A549 (cell line): ENCODE measurements around a stretch of chr17.

- PRO-cap = no peak
CAGE:
- cytosol, long polyA plus RNA = no peak
- long polyA plus RNA = no peak
- nucleus, long polyA plus RNA = no peak
Measured at GRCh38 chr17:76003111-76003664, 2.5 kb downstream of the CDK3 start.

DNA sequence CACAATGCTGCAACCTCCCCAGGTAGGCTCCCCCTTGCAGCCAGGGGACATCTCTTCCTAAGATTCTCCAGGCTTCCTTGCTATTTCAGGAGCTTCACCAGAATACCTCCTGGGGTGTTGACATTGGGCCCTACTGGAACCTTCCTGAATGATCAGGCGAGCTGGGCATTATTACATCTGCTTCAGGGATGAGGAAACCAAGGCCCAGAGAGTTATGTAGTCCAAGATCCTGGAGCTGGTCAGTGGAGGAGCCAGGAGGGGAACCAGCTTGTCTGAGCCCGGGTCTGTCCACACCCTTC lies 9.8 kb downstream of the EVPL start:
- PRO-cap = no peak
CAGE:
- cytosol, long polyA plus RNA = no peak
- long polyA plus RNA = no peak
- nucleus, long polyA plus RNA = no peak

DNA sequence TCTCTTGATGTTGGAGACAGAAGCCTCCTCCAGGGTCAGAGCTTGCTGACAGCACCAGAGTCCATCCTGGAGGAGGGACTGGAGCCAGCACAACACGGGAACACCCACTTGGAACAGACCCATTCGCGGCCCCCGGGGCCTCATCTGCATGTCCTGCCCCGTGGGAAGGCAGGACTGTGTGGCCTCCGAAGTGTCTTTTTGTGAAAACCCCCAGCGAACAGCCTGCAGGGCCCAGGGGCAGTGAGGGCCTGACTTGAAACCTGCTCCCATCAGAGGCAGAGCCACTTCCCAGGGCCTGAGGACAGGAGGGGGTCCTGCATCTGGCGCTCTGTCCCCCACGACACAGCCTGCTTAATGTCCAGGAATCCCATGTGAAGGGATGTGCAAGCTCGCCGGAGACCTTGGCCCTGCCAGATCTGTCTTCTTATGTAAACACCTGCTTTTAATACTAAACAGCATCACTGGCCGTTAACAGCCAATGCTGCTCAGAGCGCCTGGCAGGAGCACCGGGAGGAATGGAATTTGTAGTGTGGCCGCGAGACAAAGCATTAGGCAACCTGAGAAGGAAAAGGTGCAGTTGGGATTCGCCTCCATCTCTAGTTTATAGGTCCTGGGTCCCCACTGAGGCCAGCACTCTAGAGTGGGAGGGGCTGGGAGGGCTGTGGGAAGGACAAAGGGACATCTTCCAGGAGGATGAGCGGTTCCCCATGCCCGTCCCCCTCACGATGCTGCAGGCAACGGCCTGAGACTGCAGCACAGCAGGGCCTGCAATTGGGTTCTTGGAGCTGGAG lies 9.5 kb upstream of the EVPL start:
- PRO-cap = no peak
CAGE:
- cytosol, long polyA plus RNA = no peak
- long polyA plus RNA = no peak
- nucleus, long polyA plus RNA = no peak

GRCh38 chr17:76039130-76039746 lies 12.1 kb upstream of the EVPL start:
- PRO-cap = no peak
CAGE:
- cytosol, long polyA plus RNA = no peak
- long polyA plus RNA = no peak
- nucleus, long polyA plus RNA = no peak

DNA sequence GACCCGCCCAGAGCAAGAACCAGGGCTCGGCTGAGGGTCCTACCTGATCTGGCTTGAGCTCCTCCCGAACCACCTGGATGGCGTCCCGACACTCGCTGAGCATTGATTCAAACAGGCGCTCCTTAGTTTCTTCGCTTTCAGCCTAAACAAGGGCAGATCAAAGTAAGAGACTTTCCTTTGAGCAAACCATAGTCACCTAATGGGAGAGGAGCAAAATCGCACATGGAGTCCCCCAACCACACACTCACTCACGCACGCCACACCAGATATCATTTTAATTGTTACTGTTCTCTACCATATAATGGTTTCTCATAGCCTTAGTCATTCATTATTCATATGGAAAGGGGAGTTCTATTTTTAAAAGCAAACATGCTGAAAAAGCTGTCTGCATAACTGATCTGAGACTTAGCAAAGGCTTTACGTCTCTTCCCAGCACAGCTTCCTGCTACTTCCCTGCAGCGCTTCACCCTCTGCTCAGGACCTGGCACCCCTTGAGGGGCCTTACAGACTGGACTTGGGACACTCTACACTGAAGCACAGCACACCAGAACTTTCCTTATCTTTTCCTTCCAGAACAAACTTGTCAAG lies 21.8 kb downstream of the SRP68 start:
- PRO-cap = no peak
CAGE:
- cytosol, long polyA plus RNA = no peak
- long polyA plus RNA = no peak
- nucleus, long polyA plus RNA = no peak

- PRO-cap = no peak
CAGE:
- cytosol, long polyA plus RNA = no peak
- long polyA plus RNA = no peak
- nucleus, long polyA plus RNA = no peak
Measured at GRCh38 chr17:76050973-76051460, 21.3 kb downstream of the SRP68 start.

DNA sequence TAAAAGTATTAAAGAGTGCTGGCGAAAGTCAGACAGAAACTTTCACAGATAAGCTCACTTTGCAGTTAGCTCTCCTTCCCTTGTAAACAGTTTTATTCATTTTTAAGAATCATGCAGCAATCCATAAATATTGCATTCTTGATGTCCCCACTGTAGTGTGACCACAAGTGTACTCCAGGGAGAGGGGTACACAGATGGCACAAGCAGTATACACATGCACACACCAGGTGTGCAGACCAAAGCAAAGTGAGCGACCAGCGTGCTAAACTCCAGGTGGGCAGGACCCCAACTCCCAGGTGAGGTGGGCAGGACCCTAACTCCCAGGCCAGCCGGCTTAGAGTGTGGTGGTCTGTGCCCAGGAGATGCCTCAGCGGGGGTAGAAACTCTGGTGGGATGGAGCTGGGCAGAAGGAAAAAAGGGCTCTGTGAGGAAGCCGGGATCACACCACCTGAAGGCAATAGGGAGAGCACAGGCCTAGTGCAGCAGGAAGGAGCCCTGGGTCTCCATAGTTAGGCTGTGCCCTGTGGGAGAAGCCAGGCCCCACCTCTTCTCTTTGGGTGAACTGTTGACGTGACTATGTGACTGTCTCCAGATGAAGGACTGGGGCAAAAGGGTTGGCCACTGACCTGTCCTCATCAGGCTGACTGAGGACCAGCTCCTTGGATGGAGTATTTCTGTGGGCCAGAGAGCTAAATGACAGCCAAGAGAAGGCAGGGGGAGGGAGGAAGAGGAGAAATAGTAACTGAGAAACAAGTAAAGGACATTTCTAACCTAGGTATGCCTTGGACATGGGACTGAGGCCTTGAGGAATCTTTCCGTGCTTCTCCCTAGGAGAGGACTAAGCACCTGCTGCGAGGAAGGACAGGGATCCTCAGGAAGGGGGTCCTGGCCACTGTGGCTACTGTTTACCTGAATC lies 1.6 kb upstream of the FOXJ1 start:
- PRO-cap = no peak
CAGE:
- cytosol, long polyA plus RNA = no peak
- long polyA plus RNA = no peak
- nucleus, long polyA plus RNA = no peak

- PRO-cap = no peak
CAGE:
- cytosol, long polyA plus RNA = no peak
- long polyA plus RNA = no peak
- nucleus, long polyA plus RNA = no peak
Measured at GRCh38 chr17:76163581-76164521, 22.8 kb upstream of the FOXJ1 start.

GRCh38 chr17:76193508-76193915 lies 46.8 kb downstream of the RNF157 start:
- PRO-cap = no peak
CAGE:
- cytosol, long polyA plus RNA = no peak
- long polyA plus RNA = no peak
- nucleus, long polyA plus RNA = no peak

DNA sequence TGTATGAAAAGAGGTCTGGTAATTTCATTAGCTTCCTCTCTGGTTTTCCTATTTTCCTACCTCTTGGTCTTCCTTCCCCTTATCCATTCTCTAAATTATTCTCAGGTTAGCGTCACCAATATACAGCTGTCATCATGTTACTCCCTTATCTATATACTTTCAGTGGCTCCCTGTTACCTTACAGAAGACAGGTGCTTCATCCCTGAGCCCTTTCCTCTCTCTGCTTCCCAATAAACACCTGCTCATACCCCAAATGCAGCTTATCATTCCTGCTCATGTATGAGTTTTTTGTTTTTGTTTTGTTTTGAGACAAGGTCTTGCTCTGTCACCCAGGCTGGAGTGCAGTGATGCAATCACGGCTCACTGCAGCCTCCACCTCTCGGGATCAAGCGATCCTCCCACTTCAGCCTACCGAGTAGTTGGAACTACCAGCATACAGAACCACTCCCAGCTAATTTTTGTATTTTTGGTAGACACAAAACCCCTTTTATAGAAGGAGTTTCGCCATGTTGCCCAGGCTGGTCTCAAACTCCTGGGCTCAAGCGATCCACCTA lies 7.7 kb upstream of the RNF157 start:
- PRO-cap = no peak
CAGE:
- cytosol, long polyA plus RNA = no peak
- long polyA plus RNA = no peak
- nucleus, long polyA plus RNA = no peak

GRCh38 chr17:76251878-76252737 lies 11.8 kb upstream of the RNF157 start:
- PRO-cap = no peak
CAGE:
- cytosol, long polyA plus RNA = no peak
- long polyA plus RNA = no peak
- nucleus, long polyA plus RNA = no peak

DNA sequence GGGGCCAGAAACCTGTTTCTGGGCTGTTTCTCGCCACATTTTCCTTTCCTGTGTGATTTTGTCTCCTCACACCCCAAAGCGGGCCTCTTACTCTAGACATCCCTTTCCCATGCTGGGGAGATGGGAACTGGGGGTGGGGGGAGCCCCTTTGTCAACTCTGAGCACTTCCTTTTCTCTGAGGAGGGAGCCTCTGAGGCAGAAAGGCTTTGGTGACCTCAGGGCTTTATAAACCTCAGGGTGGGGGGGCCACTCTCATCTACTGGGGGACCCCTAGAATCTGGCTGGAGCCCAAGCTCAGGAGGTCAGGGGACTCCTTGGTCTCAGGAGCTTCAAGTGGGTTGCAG lies 7.7 kb downstream of the UBALD2 start:
- PRO-cap = no peak
CAGE:
- cytosol, long polyA plus RNA = no peak
- long polyA plus RNA = no peak
- nucleus, long polyA plus RNA = no peak

DNA sequence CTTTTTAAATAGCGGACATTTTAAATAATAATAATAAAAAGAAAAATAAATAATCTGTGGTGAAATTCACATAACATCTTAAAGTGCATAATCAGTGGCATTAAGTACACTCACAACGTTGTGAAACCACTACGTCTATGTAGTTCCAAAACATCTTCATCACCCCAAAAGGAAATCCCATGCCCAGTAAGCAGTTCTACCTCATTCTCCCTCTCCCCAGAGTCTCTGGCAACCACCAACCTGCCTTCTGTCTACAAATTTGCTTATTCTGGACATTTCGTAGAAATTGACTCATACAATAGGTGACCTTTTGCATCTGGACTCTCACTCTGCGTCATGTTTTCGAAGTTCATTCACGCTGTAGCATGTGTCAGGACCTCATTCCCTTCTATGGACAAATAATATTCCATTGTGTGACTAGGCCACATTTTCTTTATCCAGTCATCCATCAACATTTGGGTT lies 12.3 kb upstream of the SPHK1 start:
- PRO-cap = no peak
CAGE:
- cytosol, long polyA plus RNA = no peak
- long polyA plus RNA = no peak
- nucleus, long polyA plus RNA = no peak

- PRO-cap = no peak
CAGE:
- cytosol, long polyA plus RNA = no peak
- long polyA plus RNA = no peak
- nucleus, long polyA plus RNA = no peak
Measured at GRCh38 chr17:76398730-76399169, 14.3 kb downstream of the SPHK1 start.

GRCh38 chr17:76474235-76474800 lies 6.9 kb downstream of the AANAT start:
- PRO-cap = no peak
CAGE:
- cytosol, long polyA plus RNA = no peak
- long polyA plus RNA = no peak
- nucleus, long polyA plus RNA = no peak

GRCh38 chr17:76487549-76488019 lies 13.6 kb downstream of the RHBDF2 start:
- PRO-cap = no peak
CAGE:
- cytosol, long polyA plus RNA = no peak
- long polyA plus RNA = no peak
- nucleus, long polyA plus RNA = no peak

- PRO-cap = no peak
CAGE:
- cytosol, long polyA plus RNA = no peak
- long polyA plus RNA = no peak
- nucleus, long polyA plus RNA = no peak
Measured at GRCh38 chr17:76522895-76523448, 14.5 kb downstream of the CYGB start.

GRCh38 chr17:76557318-76558060 lies 17.6 kb downstream of the PRCD start:
- PRO-cap = bidirectional peak, plus-strand start at chr17:76557769, minus-strand start at chr17:76557496
CAGE:
- cytosol, long polyA plus RNA = start-site peak on the plus strand at chr17:76557767-76557806, 918 and 527 reads in 2 replicates
- long polyA plus RNA = start-site peak on the plus strand at chr17:76557784-76557806, 216 and 168 reads in 2 replicates
- nucleus, long polyA plus RNA = start-site peak on the plus strand at chr17:76557766-76557803, 91 and 225 reads in 2 replicates

- PRO-cap = no peak
CAGE:
- cytosol, long polyA plus RNA = no peak
- long polyA plus RNA = no peak
- nucleus, long polyA plus RNA = no peak
Measured at GRCh38 chr17:76678036-76678857, 32.5 kb downstream of the MXRA7 start.

DNA sequence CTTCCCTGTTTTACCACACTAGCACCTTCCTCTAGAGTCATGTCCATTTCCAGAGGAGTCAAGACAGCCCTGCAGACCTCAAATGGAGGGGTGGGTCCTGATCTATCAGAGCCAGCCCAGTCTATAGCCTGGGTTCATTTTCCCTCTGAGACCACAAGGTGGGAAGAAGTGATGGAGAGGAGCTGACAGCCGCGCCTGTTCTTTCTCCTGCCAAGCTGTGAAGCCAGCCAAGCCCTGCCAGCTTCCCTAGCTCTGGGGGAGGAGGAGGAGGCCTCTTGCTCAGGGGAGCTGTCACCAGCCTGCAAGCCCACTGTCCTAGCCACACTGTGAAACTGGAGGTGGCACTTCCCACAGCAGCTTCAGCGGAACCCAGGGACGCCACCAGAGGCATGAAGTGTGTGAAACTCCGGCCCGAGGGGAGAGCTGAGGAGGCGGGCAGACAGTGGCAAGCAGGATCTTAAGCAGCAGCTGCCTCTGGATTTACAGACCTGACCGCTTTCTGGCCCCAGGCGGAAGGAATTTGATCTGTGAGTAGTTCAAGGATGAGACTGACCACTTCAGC lies 29.1 kb downstream of the MXRA7 start:
- PRO-cap = no peak
CAGE:
- cytosol, long polyA plus RNA = no peak
- long polyA plus RNA = no peak
- nucleus, long polyA plus RNA = no peak